Natural killer cell (primary cell): ENCODE results near the gene ATP5PB.

- PRO-cap: no peak
Observed at GRCh38 chr1:109924056-109924806, 13.6 kb downstream of the CSF1 start.

DNA sequence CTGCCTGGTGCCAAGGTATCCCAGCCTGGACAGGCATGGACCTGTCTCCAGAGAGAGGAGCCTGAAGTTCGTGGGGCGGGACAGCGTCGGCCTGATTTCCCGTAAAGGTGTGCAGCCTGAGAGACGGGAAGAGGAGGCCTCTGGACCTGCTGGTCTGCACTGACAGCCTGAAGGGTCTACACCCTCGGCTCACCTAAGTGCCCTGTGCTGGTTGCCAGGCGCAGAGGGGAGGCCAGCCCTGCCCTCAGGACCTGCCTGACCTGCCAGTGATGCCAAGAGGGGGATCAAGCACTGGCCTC lies 18.6 kb downstream of the CSF1 start:
- PRO-cap: no peak

DNA sequence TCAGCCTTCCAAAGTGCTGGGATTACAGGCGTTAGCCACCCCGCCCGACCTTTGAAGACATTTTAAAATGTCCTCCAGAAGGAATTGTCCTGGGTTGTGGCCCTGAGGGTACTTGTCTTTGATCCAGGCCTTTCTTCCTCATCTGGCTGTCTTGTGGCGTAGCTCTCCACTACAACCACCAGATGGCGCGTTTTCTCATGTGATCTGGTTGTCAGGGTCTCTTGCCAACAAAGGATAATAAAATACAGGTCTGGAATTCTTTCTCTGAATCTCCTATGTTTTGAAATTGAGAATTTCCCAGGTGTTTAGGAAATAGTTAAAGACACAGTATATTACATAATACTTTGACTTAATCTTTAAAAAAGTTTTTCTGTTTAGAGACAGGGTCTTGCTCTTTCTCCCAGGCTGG lies 4.8 kb upstream of the STRIP1 start:
- PRO-cap: no peak

DNA sequence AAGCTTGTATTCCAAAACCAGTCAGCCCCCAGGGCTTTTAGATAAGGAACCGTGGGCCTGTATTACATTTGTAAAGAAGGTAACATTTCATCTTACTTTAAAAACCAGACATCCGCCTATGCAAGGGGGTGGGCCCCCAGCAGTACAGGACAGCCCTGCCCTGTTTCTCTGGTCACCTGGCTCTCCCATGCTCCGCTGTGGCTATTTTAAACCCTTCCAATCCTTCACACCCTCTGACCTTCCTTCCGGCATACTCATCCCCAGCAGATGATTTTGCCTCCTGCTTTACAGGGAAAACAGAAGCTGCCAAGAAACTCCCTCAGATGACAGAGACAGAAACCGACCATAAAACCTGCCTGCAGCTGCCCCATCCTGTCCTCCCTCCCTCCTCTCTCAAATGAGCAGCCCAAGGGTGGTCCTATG lies 21.9 kb upstream of the KCNC4 start:
- PRO-cap: no peak

- PRO-cap: no peak
Observed at GRCh38 chr1:110212203-110212621, 2.1 kb downstream of the KCNC4 start.

DNA sequence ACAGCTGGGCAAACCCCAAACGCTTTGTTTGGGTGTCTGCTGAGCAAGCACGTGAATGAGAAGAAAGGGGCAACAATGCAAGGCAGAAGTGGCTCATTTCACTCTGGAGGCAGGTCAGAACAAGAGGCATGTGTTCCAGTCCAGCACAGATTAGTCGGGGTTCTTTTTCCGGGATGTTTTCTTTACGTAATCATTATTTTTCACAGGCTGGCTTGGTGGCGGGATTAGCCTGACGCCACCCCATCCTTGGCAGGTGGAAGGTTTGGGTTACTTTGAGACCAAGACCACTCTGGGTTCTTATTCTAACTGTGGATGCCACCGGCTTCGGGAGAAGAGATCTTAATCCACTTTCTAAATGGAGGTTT lies 33.7 kb downstream of the KCNC4 start:
- PRO-cap: no peak

DNA sequence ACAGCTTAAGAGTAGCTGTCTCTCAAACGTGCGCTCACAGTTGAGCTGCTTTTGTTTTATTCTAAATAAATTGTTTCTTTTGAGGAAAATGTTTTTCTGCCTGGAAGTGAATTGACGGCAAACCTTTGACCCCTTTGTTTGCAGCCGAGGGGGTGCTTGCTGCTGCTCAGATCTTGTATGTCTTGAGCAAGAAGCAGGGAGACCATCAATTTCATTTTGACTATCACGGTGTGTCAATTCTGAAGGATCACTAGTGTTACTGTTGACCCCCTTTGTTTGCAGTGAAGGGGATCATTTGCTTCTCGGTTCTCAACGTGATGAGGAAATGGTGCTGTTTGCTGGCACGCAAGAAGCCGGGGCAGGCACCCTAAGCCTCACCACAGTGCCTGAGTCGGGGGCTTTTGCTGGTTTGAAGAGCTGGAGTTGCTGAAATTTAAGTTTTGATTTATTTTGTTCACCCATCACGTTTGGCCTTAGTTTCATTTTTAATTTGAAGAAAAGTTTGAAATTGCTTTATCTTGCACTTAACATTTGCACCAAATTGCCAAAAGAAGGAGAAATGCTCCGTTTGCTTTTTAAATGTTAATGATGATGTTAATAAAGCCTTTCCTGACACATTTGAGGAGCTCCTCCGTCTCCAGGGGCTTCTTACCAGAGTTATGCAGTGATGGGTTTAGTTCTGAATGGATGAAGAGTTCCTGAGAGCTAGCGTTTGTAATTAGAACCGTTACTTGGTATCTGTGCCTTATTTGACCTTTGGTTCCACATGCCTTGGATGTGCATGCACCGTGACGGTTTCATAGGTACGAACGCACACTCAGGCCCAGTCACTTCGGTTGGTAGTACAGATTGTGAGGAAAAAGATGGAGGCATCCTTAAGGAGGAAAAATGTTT lies 7.7 kb downstream of the RBM15 start:
- PRO-cap: no peak

DNA sequence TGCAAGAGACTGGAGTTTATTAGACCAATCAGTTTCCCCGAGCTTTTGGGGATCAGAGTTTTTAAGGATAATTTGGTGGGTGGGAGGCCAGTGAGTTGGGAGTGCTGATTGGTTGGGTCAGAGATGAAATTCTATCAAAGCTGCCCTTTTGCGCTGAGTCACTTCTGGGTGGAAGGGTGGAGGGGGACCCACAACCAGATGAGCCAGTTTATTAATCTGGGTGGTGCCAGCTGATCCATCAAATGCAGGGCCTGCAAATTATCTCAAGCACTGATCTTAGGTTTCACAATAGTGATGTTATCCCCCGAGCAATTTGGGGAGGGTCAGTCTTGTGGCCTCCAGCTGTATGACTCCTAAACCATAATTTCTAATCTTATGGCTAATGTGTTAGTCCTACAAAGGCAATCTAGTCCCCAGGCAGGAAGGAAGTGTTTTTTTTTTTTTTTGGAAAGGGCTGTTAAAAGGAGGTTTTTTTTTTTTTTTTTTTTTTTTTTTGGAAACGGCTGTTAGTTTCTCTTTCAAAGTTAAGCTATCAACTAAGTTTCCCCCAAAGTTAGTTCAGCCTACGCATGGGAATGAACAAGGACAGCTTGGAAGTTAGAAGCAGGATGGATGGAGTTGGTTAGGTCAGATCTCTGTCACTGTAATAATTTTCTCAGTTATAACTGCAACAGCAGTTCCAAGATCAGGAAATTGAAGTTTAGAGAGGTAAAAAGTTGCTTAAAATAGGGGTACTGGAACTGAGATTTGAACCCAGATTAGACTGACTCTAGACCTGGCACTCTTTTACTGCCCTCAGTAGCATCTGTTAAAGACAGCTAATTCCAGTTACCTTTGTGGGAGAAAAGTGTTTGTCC lies 7.3 kb downstream of the SLC16A4 start:
- PRO-cap: bidirectional peak, plus-strand start at position 556 of the sequence, minus-strand start at position 352 of the sequence

DNA sequence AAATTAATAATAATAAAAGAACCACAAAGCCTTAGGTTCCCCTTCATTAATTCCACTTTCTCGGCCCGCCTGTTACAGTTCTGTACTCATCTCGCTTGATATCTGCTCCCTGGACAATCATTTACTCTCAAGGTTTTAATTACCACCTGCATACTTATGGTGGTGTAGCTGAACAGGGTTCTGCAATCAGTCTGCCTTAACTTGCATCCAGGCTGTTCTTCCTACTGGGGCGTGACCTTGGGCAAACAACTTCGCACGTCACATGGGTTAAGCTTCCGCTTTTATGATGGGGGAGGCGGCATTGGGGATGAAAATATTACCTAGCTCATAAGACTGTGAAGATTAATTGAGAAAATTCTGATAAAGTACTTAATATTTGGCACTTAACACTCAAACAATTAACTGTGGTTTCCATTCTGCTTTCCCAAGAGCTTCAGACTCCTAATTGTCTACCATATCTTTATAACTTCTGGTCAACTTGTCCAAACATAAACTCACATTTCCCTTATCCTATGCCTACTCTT lies 5.8 kb downstream of the SLC16A4 start:
- PRO-cap: no peak

DNA sequence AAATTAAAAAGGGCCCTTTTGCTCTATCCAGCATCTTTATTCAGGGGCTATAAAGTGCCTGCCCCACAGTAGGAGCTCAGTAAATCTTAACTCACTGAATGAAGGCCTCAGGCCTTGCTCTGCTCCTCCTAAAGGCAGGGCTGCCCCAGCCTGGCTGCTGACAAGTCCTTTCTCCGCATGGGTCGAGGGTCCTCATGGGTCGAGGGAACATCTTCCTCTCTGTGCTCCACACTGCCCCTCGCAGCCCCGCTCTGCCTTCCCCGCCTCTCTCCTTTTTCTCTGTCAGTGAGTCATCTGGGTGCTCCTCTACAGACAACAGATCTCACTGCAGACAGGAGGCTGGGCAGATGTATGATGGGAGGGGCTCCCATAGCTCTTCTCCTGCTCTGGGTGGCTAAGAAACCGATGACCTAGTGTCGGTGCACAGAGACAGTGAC lies 5.6 kb downstream of the KCNA10 start:
- PRO-cap: no peak

- PRO-cap: no peak
Observed at GRCh38 chr1:110555963-110557301, 37.5 kb upstream of the KCNA10 start.

GRCh38 chr1:110643856-110644260 lies 30.9 kb downstream of the KCNA3 start:
- PRO-cap: no peak

GRCh38 chr1:110647206-110647849 lies 27.4 kb downstream of the KCNA3 start:
- PRO-cap: no peak

DNA sequence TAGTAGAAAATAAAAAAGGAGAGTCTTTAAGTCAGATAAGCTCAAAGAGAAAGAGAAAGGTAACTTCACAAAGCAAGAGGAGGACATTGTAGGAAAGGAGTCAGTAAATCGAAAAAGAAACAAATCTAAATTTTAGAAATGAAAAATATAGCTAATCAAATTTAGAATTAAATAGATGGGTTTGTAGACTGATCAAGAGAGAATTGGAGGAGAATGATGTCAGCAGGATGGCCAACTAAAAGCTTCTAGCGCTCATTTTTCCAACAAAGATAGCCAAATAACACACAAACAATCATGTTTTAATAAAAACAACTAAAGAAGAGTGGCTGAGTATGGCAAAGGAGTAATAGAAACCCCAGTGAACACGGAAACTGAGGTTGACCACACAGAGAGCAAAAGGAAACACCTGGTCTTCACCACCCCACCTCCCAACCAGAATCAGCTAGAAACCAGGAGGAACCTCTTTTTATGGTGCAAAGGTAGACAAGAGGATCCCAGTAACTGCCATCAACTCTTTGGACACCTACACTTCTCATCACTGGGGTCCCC lies 85.9 kb upstream of the CD53 start:
- PRO-cap: no peak

- PRO-cap: no peak
Observed at GRCh38 chr1:111133688-111134268, 6.1 kb downstream of the DRAM2 start.

DNA sequence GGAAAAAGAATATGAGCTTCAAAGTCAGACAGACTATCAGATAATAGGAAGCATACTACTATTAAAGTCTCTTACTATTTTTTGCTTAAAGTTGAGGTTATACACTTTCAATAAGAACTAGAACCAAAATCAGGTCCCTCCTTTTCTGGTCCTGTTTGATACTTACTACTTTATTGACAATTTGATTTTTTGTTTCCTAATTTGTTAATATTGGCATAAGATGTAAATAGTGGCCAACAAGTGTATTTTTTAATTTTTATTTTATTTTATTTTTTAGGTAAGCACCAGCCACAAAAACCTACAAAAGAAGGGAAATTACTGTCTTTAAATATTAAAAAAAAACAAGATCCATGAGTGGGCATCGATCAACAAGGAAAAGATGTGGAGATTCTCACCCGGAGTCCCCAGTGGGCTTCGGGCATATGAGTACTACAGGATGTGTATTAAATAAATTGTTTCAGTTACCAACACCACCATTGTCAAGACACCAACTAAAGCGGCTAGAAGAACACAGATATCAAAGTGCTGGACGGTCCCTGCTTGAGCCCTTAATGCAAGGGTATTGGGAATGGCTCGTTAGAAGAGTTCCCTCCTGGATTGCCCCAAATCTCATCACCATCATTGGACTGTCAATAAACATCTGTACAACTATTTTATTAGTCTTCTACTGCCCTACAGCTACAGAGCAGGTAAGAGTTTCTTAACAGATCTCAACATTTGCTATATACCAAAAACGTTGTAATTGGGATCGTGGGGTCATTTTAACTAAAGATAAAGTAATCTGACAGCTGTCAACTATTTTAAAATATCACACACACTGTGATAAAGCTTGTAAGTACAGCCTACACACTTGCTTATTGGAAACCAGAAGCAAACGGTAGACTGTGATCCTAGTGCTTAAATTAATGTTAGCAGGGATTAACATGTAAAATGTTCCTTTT lies 7.6 kb downstream of the CEPT1 start:
- PRO-cap: no peak

DNA sequence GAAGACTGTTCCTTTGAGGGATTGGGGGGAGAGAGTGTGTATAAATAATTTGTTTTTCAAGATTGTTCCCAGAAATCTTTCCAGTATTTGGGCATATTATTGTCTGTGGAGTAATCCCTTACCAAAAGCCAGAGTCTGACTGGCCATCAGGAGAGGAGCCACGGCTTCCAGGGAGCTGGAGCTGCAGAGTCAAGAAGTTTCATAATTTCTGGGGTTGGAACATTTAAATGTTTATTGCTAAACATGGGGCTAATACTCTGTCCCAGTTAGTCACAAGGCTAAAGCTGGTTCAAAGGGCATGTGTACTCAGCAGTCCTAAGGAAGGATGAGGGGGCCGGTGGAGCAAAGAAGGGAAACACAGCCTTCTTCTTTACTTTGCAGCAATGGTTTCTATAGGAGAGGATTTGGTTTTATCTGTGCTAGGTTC lies 9.5 kb downstream of the DENND2D start:
- PRO-cap: no peak

GRCh38 chr1:111440634-111441271 lies 8.3 kb downstream of the WDR77 start:
- PRO-cap: no peak

- PRO-cap: bidirectional peak, plus-strand start at chr1:111449481, minus-strand start at chr1:111449198
Observed at GRCh38 chr1:111449378-111449624, at the start of gene ATP5PB. TSS of gene ATP5PB (plus strand) at chr1:111449464.

- PRO-cap: no peak
Observed at GRCh38 chr1:112069581-112070110, 80.2 kb upstream of the KCND3 start.